ENCODE measurements around a stretch of chr18.

GRCh38 chr18:55322106-55323056 is 265.6 kb downstream of the TCF4 start:
- RRBS, 2 experiments: no CpG with 5 or more reads among the region's 37 CpGs

DNA sequence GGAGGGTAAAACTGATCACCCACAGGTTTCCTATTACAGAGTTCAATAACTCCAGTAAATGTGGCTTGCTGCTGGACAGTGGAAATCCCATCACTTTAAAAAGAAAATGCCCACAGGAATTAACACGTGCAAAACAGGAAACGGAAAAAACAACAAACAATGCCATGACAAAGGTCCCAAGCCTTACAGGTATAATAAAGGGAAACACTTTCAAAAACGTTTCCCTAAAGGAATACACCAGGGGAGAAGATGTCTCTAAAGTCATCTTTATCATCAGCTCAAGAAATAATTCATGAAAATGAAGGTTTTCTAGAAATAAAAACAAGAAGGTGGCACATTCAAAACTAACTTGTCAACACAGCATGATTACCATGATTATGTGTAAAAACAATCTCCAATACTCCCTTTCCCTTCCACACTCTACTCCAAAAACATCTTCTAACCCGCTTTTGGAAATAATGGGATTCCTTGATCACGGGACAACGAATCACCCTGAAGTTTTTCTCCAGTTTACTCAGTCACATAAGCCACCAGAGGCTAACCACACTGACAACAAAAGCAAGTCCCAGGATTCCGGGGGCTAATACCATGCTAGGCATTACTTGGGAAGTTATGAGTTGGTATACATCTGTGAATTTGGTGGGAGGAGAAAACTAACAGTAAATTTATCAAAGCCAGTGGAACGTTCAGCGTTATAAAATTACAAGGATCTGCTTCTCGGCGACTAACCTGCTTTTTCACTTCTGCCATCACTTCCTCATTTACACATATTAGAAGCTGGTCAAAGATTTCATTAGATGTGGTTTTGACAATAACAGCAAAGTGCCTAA is 167.8 kb downstream of the TCF4 start:
- RRBS, 2 experiments: no CpG with 5 or more reads among the region's 11 CpGs

DNA sequence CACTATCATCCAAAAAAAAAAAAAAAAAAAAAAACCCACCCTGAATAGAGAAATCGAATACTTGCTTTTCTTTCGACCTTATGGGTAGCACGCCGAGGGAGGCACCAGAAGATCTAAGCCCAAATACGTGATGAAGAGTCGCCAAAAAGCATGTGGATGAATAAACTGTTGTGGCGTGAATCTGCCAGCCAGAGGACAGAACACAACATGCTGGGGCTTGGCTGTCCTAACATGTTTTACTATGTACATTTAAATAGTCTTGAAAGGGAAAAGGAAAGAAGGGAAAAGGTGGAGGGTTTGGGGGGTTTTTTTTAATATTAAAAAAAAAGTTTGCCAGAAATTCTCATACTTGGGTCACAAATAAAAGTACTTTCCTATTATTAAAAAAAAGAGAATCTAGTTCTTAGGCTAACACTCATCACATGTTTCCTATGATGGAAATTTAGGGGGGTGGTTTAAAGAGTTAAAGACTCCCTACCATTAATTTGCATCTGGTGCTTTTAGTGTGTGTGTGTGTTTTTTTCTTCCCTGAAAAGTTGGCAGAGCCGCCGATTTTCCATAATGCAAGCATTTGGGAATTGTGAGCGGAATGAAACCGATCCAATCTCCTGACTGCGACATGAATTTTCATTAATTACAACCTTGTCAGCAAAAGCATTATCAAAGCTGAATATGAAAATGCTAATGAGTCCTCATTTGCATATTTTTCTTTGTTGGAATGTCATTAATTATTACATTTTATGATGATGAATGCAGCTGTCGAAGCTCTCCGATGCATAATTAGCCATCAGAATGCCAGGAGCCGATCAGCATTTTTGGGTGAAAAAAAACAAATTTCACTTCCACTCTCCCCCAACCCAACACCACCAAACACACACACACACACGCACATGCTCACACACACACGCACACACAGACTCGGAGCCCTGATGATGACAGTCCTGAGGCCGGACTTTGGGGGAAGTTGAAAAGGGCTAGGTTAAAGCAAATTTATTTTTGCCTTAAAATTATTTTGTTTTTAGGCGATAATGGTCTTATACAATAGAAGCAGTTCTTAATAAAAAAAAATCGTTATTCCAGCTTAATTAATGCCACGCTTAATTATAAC is 165.5 kb downstream of the TCF4 start:
- RRBS, 2 experiments: no CpG with 5 or more reads among the region's 22 CpGs

GRCh38 chr18:55500162-55500721 is 87.8 kb downstream of the TCF4 start:
- RRBS, 2 experiments: no CpG with 5 or more reads among the region's 6 CpGs

- RRBS, 2 experiments: no CpG with 5 or more reads among the region's 5 CpGs
Measured at GRCh38 chr18:55501390-55501923, 86.5 kb downstream of the TCF4 start.

- RRBS, 2 experiments: no CpG with 5 or more reads among the region's 9 CpGs
Measured at GRCh38 chr18:55778492-55779349, 190.7 kb upstream of the TCF4 start.

- RRBS, 2 experiments: 79 to 88% methylated on average over 13 to 31 of the region's 78 CpGs
Measured at GRCh38 chr18:55780064-55781274, 192.5 kb upstream of the TCF4 start.

DNA sequence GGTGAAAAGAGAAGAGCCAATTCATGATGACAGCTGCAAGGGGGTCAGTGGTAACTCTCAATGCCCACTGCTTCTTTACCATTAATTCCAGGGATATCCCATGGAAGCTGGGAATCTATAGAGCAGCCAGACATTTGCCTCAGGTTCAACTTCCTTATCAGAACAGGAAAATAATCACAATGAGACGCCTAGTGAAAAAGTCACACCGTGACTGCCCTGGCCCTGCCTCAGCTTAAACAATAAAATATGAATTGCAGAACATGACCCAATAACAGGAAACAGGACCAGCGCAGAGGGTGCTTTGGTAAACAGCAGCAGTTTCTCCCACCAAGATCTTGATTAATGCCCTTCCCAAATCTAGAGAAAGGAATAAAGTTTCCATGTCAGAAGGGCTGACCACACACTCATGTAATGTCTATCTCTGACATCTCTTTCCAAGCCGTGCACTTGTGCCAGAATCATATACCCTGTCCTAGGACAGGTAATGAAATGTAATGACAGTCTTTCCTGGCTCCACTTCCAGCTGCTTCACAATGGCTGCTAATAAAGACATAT is 438.5 kb downstream of the TXNL1 start:
- RRBS, 2 experiments: no CpG with 5 or more reads among the region's 4 CpGs

DNA sequence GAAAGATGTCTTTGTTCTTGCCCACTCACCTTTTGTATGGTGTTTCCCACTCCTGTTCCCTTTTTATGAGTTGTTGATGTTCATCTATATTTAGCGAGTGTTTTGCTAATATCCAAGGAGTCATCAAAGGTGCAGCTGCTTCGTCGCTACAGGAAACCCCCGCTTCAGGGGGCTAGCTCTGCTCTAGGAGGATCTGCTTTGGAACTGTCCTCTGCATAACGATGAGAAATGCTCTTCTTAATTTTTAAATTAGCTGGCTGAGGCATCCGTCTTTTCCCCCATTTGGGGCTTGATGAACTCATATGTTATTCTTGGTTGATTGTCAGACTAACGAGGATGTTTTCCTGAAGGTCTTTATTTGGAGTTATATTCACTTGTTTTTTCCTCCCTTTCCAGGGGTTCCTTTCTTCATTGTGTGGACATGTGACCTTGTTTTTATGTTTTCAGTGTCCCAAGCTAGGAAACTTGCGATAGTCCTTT is 179.2 kb downstream of the TXNL1 start:
- RRBS, 2 experiments: no CpG with 5 or more reads among the region's 8 CpGs

- RRBS, 2 experiments: no CpG with 5 or more reads among the region's 10 CpGs
Measured at GRCh38 chr18:56923819-56924374, 223.0 kb upstream of the BOD1L2 start.

- RRBS, 2 experiments: no CpG with 5 or more reads among the region's 5 CpGs
Measured at GRCh38 chr18:56941668-56942072, 205.2 kb upstream of the BOD1L2 start.

- RRBS, 2 experiments: 12 to 28% methylated on average over 6 of the region's 42 CpGs
Measured at GRCh38 chr18:57121325-57122321, 25.3 kb upstream of the BOD1L2 start.

DNA sequence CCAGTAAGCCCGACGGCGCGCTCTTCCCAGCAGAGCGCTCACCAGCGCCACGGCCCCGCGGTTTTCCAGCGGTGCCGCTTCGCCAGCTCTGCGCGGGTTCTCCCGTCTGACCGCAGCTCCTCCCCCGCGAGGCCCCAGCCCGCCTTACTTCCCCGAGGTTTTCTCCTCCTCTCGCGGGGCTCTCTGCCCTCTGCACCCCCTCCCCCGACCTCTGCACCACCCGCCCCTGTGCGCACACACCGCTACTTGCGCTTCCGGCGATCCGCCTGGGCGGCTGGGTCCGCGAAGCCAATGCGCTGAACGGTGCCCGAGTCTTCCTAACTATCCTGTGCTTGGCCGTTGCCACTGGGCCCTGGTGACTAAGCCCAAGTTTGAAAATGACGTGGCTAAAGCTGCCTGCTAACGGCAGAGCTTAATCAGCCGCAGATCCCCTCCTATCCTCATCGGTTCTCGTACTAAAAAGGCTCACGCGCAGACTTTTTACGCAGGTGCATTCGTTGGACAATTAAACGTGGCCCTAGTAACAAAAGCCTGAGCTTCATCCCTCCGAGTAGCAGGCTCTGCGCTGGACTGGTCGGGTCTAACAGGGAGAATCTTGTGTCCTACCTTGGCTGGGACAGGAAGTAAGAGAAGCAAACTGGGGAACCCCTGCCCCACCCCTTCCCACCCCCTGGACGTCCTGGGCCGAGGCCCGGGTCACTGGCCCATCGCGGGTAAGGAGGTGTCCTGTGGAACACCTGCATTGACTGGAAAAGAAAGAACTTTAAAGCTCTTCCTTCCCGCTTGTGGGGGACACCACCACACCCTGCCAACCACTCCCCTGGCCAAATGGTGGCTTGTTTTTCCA is 6.4 kb downstream of the ONECUT2 start:
- RRBS, 2 experiments: no CpG with 5 or more reads among the region's 56 CpGs

DNA sequence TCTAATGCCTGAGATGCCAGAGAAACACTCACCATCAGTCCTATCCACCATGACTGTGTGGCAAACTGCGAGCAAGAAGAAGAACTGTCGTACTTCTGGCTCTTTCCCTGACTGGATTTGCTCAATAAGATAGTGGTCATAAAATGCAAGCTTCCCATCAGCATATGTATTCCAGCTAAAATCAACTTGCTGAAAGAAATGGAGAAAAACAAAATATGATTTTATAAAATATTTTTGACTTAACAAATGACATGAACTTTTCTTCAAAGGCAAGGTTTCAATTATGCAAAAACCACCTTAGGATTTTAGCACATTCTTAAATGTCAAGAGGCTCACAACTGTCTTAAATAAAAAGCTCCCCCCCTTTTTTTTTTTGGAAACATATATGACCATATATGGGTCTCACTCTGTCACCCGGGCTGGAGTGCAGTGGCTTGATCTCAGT is 62.4 kb upstream of the NARS1 start:
- RRBS, 2 experiments: no CpG with 5 or more reads among the region's 3 CpGs

GRCh38 chr18:57772426-57772807 is 30.7 kb downstream of the ATP8B1 start:
- RRBS, 2 experiments: no CpG with 5 or more reads among the region's 9 CpGs

GRCh38 chr18:58046141-58046469 is 2.1 kb downstream of the NEDD4L start:
- RRBS, 2 experiments: no CpG with 5 or more reads among the region's 5 CpGs

GRCh38 chr18:58149167-58149773 is 105.2 kb downstream of the NEDD4L start:
- RRBS, 2 experiments: no CpG with 5 or more reads among the region's 8 CpGs

DNA sequence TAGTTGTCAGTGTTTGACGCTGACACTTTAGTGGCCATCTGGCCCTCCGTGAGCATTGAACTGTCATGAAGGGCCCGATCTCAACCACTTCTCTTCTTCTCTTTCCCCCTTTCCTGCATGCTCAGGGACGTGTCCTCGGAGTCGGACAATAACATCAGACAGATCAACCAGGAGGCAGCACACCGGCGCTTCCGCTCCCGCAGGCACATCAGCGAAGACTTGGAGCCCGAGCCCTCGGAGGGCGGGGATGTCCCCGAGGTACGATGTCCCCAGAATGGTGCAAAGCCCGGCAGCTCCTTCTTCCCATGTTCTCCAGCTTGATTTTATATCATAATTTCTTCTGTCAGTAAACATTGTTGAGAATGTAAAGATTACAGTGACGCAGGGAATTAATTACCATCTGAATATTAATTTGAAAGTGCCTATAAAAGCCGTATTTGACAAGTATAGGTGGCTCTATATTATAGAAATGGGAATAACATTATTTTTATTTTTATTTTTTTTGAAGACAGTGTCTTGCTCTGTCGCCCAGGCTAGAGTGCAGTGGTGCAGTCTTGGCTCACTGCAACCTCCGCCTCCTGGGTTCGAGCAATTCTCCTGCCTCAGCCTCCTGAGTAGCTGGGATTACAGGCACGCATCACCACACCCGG is 285.0 kb downstream of the NEDD4L start:
- RRBS, 2 experiments: 91 to 97% methylated on average over 8 of the region's 24 CpGs

GRCh38 chr18:58632409-58632939 is 3.6 kb upstream of the ALPK2 start:
- RRBS, 2 experiments: no CpG with 5 or more reads among the region's 8 CpGs

DNA sequence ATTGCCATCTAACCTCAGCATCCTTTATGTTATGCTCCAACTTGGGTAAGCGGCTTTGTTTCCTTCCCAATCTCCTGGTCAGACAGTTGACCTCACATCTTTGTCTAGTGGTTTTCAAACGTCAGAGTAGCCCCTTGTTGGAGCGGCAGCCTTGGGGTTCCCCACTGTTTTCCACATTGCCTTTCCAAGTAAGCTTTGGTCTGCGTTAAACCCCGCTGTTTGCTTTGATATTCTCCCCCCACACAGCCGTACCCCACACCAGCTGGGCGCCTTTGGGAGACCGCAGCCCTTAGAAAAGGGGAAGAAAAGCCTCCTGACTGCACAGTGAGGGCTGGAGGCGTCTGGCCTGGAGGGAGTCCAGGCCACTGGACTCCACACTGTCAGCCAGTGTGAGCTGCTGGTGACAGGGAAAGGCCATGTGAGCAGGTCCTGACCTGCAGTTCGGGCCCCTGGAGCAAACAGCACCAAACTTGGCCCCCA is 83.4 kb downstream of the MALT1 start:
- RRBS, 2 experiments: no CpG with 5 or more reads among the region's 10 CpGs

All from Panc1 (cell line).